Type B pancreatic cell (in vitro differentiated cells): ENCODE measurements around a stretch of chr7.

GRCh38 chr7:158537112-158537736, 50.4 kb downstream of the PTPRN2 start:
- PRO-cap = no peak

GRCh38 chr7:158586558-158587001, 1.0 kb downstream of the PTPRN2 start:
- PRO-cap = no peak

- PRO-cap = no peak
These were observed 2.9 kb upstream of the PTPRN2 start for GRCh38 chr7:158590673-158590817.

GRCh38 chr7:158740499-158741001, 35.9 kb upstream of the NCAPG2 start:
- PRO-cap = no peak

DNA sequence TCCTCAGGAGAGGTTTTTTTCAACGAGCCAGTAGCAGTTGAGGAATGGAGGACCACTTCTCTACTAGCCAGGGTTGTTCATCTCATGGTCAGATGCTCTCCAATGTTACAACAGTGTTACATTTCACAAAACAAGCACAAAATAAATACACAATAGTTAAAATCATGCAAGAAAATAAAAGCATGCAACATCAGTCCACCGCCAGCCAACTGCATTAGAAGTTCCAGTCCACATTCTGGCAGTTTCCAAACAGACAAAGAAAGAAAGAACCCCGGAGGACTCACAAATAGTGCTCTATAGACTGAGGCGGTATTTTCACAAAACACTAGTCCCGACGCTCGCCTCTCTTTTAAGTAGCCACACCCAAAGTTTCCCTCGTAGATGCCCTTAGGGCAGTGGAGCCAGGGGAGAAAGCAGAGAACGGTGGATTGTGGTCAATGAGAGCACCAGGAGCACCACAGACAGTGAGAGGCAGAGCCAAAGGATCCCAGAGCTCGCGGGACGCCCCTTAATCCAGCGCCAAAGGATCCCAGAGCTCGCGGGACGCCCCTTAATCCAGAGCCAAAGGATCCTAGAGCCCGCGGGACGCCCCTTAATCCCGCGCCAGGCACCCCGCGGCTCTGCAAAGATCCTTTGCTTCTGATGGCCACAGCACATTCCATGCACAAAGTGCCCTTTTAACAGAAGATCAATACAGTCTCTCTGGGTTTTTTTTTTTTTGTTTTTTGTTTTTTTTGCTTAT, 52.6 kb upstream of the NCAPG2 start:
- PRO-cap = no peak

GRCh38 chr7:158767346-158767842, 61.9 kb downstream of the ESYT2 start:
- PRO-cap = no peak

DNA sequence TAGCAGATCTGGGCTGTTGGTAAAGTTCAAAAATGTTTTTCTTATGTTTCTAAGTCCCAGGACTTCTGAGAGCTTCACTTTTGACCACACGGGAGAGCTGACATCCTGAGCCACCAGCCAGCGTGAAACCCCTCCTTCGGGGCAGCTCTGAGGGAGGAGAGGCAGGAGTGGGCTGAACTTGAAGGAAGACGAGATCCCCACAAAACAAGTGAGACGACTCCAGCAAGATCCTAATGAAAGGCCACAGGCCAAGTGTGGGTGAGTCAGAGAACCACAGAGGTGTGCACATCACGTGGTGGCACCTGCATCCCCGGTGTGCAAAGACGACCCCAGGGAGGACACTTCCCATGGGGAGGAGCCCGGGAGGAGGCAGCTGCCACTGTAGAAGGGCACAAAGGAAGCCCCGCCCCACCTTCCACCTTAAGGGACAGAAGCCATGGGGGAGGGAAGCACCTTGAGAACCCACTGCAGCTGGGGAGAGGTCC, 45.8 kb downstream of the ESYT2 start:
- PRO-cap = no peak

GRCh38 chr7:158811173-158812158, 17.8 kb downstream of the ESYT2 start:
- PRO-cap = no peak

DNA sequence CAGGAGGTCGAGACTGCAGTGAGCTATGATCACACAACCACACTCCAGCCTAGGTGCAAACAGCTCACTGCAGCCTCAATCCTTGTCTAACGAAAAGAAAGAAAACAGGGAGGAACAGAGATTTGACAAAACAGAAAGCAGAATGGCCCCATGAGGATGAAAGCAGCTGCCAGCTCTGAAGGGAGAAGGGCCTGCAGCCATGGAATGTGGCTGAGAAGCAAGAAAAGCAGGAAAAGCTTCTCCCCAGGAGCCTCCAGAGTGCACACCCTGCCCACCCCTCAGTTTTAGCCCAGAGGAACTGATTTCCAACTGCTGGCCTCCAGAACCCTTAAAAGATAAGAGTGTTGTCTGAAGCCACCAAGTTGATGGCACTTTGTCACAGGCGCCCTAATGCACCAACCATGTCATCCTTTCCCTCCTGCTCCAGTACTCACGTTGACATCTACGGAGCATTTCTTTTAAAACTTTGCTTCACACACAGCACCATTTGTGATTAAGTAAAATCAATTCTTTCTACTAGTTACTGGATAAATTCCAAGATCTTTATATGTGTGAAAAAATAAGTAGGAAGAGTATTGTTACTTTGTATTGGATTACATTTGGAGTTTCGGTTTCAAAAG, 12.9 kb downstream of the ESYT2 start:
- PRO-cap = bidirectional peak, plus-strand start at position 292 of the sequence, minus-strand start at position 91 of the sequence

GRCh38 chr7:158847327-158847825, 9.0 kb upstream of the DYNC2I1 start:
- PRO-cap = no peak

GRCh38 chr7:158867310-158867711, 11.0 kb downstream of the DYNC2I1 start:
- PRO-cap = no peak

GRCh38 chr7:159012634-159013234, 131.9 kb downstream of the VIPR2 start:
- PRO-cap = no peak

- PRO-cap = no peak
These were observed 129.2 kb downstream of the VIPR2 start for GRCh38 chr7:159015171-159016213.

GRCh38 chr7:159095845-159096208, 48.8 kb downstream of the VIPR2 start:
- PRO-cap = no peak

GRCh38 chr7:159096209-159096803, 48.4 kb downstream of the VIPR2 start:
- PRO-cap = no peak

DNA sequence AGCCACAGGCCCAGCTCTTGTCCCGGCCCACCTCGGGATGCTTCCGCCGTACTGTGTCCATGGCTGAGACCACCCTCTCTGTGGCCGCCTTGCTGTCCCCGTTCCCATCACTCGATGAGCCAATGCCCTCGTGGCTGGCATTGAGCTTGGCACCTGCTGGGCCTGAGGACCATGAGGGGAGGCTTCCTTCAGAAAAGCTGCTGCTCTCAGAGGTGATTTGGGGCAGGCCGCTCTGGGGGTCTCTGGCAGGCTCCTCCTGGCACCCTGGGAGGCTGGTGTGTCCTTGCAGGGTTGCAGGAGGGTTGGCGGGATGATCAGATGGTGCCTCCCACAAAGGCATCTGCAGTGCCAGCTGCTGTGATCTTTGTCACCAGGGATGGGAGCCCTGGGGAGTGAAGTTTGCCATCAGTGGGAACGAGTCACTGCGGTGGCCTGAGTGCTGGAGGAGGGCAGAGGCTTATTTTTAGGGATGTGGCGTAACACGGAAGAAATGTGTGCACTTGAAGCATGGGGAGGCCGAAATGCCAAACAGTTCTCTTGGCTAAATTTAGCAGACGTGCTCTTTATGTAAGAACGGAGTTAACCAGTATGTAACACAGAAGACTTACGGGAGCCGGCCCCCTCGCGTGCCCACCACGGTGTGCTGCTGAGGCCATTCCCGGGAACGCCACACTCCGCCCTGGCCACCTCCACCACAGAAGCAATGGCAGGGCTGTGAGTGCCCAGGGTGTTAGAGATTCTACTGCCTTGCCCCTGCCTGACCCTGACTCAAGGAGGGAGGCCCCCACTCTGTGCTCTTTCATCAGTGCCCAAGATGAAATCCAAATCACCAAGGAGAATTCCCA, 47.6 kb downstream of the VIPR2 start:
- PRO-cap = no peak

- PRO-cap = no peak
These were observed 46.9 kb downstream of the VIPR2 start for GRCh38 chr7:159097649-159098330.